ENCODE measurements around a stretch of chr13.

DNA sequence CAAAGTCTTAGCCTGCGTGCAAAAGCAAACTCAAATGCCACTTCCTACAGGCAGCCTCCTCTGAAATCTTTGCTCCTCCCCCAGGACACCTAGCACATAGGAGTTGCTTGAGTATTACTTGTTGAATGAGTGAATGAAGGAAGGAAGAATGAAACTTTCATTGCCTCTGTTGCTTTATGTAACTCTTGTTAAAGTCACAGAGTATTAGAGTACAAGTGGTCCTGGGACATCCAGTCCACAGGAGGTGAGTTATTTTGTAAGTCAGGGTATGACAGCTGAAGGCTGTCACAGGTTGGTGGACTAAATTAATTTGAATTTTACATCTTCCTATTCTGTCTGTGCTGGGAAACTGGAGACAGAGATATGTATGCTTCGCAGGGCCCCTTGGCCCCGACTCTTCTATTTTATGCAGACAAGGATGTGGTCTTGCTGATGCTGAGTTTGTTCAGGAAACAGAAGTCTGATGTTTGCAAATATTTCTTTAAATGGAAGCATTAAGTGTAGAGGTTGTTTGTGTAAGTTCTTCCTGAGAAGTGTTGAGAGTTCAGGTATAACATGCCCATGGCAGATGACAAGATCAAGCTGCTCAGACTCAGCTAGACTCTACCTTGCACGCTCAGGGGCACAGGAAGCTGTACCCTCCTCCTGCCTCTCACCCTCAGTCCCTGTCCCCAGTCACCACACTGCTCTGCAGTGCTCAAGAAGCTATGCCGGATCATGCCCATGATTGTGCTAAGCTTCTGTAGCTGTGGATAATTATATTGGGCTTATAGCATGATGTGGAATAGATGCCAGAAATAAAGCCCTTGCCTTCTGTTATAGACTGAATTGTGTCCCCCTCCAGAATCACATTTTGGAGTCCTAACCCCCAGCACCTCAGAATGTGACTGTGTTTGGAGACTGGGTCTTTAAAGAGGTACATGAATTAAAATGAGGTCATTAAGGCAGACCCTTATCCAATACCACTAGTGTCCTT is 23.4 kb downstream of the RASL11A start:
- RAMPAGE, long total RNA: no peak
- RRBS: no CpG with 5 or more reads among the region's 5 CpGs

GRCh38 chr13:27367566-27368300 is 56.7 kb upstream of the GTF3A start:
- RAMPAGE, long total RNA: no peak
- RRBS: no CpG with 5 or more reads among the region's 10 CpGs

DNA sequence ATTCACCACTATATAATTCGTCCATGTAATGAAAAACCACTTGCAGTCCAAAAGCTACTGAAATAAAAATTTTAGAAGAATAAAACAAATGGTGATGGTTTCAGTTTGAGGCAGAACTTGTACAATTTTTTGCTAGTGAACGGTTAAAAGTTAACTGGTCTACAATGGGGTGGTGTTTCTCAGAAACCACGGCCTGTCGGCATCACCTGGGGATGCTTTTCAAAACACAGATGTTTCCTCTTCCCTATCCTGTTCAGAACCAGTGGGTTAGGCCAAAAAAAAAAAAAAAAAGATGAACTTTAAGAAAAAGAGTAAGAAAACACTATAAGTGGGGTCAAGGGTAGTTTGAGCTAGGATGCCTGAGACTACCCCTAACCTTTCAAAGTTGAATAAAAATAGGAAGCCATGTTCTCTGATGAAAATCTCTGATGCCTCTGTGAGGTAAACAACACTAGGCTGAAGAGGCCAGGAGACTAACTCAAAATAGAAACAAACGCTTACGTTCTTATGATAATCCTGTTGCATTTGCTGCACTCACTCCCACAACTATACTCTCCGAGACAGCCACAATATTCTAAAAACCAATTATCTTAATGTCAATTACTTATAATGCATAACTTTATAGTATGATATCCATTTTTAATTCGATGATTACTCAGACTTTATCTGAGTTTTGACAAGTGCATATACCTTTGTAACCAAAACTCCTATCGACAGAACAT is 3.3 kb downstream of the MTIF3 start:
- RAMPAGE, long total RNA: no peak
- RRBS: no CpG with 5 or more reads among the region's 9 CpGs

- RAMPAGE, long total RNA: no peak
- RRBS: 90% methylated on average over 2 of the region's 8 CpGs
These were observed 32.6 kb upstream of the MTIF3 start for GRCh38 chr13:27482804-27483438.

DNA sequence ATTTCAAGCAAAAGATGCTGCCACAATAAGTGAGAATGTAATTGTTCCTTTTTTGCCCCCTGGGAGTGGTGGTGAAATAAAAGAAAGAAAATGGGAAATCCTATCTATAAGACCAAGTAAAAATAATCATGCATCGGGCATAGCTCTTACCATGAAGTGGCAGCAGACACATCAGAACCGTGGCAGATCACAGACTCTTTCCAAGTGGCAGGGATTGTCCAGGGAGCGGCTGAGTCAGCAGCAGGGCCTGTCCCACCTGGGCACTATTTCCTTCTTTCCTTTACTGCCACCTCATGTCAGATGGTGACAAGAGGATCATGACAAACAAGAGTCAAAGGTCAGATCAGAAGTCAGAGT is 84.0 kb upstream of the MTIF3 start:
- RAMPAGE, long total RNA: no peak
- RRBS: no CpG with 5 or more reads among the region's 3 CpGs

GRCh38 chr13:27549169-27549658 is 71.1 kb downstream of the LNX2 start:
- RAMPAGE, long total RNA: no peak
- RRBS: no CpG with 5 or more reads among the region's 4 CpGs

GRCh38 chr13:27559824-27560137 is 60.5 kb downstream of the LNX2 start:
- RAMPAGE, long total RNA: no peak
- RRBS: no CpG with 5 or more reads among the region's 2 CpGs

GRCh38 chr13:27826505-27826956 is 34.2 kb downstream of the GSX1 start:
- RAMPAGE, long total RNA: no peak
- RRBS: 3% methylated on average over 5 of the region's 18 CpGs

DNA sequence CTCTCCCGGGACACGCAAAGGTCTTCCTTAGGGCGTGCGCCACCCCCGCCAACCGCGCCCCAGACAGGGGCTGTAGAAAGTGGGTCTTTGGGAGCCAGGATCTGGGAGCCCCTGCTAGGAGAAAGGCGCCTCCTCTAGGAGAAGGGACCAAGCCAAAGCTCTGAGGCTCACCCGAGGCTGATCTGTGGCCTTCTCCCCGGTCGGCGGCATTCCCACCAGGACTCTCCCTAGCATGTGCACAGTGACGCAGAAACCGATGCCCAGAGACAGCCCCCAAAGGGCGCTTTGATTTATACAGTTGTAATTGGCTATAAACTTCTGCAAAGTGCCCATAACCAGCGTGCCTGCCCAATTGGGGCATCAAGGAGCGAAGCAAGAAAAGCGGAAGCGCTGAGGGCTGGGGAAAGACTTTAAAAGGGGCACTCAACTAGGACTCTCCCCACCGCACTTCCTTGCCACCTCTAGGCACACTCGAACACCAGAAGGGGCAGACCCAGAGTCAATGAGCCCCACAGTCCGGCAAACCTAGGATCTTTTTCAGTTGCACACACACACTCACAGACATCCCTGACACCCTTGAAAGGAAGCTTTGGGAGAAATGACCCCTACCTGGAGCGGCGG is 1.9 kb downstream of the CDX2 start:
- RAMPAGE, long total RNA: no peak
- RRBS: no CpG with 5 or more reads among the region's 24 CpGs

- RAMPAGE, long total RNA: no peak
- RRBS: no CpG with 5 or more reads among the region's 24 CpGs
These were observed 1.2 kb downstream of the CDX2 start for GRCh38 chr13:27967881-27968282.

DNA sequence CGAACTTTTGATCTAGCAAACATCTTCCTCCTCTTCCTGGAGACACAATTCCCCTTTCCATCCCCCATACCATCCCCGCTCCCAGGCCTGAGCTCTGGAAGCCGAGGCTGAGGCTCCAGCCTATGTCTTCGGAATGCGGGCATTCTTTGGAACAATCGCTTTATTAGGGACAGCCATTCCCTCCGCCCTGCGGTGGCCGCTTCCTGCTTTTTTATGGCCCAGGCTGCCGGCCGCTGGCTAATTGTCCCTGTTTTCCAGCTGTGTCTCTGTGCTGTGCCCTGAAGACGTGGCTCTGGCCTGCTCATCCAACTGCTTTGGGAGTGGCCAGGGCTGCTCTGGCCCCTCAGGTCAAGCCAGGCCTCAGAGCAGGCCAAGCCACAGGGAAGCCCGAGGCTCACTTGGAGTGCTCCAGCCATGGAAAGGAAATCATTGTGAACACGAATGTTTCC is 2.1 kb upstream of the CDX2 start:
- RAMPAGE, long total RNA: no peak
- RRBS: no CpG with 5 or more reads among the region's 14 CpGs

DNA sequence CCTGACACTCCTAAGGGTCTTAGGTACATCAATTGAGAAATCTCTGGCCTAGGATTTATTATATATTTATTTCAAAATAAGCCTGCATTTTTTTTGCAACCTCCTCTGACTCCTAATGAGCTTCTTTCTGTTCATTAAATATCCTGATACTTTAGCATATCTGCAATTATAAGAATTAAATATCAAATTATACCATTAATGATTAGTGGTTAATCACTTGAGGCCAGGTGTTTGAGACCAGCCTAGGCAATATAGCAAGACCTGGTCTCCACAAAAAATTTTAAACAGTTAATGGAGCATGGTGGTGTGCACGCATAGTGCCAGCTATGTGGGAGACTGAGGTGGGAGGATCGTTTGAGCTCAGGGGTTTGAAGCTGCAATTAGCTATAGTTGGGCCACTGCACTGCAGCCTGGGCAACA is 49.8 kb downstream of the PAN3 start:
- RAMPAGE, long total RNA: no peak
- RRBS: no CpG with 5 or more reads among the region's 2 CpGs

GRCh38 chr13:28256028-28256675 is 117.8 kb downstream of the PAN3 start:
- RAMPAGE, long total RNA: no peak
- RRBS: no CpG with 5 or more reads among the region's 5 CpGs

DNA sequence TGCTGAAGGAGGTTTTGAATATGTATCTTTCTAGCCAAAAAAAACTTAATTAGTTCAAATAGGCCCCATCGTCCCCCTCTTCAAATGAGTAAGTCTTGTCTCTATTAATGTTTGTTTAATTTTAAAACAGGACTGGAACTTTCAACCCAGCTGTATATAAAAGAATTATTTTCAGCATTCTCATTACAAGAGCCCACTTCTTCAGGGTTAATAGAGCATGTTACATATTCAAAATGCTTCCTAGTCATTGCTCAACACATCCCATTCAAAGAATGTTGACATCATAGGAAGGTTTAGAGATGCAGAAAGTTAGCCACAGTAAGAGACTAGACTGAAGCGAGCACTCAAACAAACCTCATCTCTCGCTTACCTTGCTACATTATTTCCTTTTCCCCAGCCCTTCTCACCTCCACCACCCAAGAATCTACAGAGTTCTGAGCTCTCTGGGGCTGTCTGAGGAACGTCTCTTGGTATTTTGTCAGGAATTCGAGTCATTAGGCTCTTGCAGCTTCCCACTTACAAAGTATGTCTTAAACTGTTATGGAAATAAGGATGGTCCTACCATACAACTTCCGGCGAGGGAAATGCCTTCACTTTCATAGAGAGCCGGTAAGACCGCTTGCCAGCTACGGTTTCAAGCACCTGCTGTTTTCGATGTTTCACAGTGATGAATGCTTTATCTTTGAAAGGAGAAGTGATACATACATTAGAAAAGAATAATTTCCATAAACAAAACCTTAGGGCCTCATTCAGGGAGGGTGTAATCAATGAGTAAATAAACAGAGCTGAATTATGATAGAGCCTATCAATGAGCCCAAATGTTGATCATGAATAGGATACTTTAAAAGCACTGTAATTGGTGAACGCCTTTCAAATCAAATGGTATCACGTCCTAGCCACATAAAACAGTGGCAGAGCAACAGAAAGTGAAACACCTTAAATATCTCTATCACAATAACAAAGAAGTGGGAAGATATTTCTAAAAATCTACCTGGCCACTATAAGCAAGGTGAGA is 65.1 kb downstream of the FLT1 start:
- RAMPAGE, long total RNA: no peak
- RRBS: no CpG with 5 or more reads among the region's 13 CpGs

- RAMPAGE, long total RNA: no peak
- RRBS: no CpG with 5 or more reads among the region's 7 CpGs
These were observed 63.9 kb downstream of the FLT1 start for GRCh38 chr13:28430992-28431466.

GRCh38 chr13:28710049-28710812 is 8.5 kb downstream of the SLC46A3 start:
- RAMPAGE, long total RNA: no peak
- RRBS: no CpG with 5 or more reads among the region's 11 CpGs

- RAMPAGE, long total RNA: no peak
- RRBS: no CpG with 5 or more reads among the region's 13 CpGs
These were observed 2.4 kb downstream of the SLC46A3 start for GRCh38 chr13:28716118-28716962.

- RAMPAGE, long total RNA: no peak
- RRBS: no CpG with 5 or more reads among the region's 3 CpGs
These were observed 24.3 kb upstream of the SLC46A3 start for GRCh38 chr13:28743059-28743474.

GRCh38 chr13:28983521-28983987 is 163.4 kb downstream of the MTUS2 start:
- RAMPAGE, long total RNA: no peak
- RRBS: no CpG with 5 or more reads among the region's 3 CpGs

GRCh38 chr13:29136328-29136920 is 316.3 kb downstream of the MTUS2 start:
- RAMPAGE, long total RNA: no peak
- RRBS: no CpG with 5 or more reads among the region's 2 CpGs

All from kidney epithelial cell (primary cell).